A172 (cell line): Measurements from ENCODE around the genes CCDC196, PIGH and RDH11.

- RAMPAGE, long total RNA, result no peak
Observed at GRCh38 chr14:65077421-65077885, 24.9 kb downstream of the MAX start.

DNA sequence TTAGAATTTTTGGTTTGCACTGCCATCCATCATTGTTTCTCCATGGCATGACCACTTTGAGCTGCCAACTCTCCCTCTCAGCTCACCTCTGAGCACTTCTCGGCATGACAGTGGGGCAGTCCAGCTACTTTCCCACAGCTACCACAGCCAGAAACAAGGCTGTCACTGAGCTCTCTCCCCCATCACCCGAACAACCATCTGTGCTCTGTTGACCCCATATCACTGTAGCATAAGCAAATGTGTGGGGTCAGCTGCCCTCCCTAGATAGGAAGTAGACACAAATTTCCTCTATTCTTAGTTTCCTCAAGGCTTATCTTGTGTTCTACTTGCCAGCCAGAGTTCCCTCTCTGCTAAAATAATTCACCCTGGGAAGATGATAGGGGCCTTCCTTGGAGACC is 82.6 kb upstream of the FUT8 start:
- RAMPAGE, long total RNA, result no peak

DNA sequence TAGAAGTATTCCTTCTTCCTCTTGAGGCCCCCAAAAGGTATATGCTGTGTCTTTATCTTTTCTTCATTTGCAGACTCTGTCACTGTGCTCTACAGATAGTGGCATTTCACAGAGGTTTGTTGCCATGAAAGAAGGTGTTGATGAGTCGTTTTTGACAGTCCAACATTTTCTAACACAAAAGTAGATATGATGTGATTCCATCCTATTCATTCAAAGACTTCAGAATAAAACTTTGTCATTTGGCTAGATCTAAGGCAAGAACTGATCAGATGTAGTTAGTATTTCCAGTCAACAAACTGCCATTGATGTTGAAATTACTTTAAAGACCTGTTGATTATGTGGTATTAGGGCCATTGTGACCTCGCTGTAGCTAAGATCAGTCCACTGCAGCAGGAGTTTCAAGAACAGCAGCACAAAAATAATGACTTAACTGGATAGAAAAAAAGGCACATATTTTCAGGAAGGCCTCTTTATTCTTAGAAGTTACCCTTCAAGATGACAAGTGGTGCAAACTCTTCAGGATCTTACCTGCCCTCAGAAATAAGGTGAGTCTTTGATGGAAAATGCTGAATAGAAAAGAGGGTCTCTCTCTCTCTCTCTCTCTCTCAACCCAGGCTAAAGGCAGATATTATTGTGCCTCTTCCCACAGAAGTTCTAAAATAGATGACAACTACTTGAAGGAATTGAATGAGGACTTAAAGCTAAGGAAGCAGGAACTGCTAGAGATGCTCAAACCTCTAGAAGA is at the start of gene CCDC196:
Gene CCDC196, plus strand, starts transcription at position 364 of the 745 bp plus-strand sequence.
- RAMPAGE, long total RNA, result no peak

GRCh38 chr14:66649308-66650123 is 141.6 kb downstream of the GPHN start:
- RAMPAGE, long total RNA, result no peak

DNA sequence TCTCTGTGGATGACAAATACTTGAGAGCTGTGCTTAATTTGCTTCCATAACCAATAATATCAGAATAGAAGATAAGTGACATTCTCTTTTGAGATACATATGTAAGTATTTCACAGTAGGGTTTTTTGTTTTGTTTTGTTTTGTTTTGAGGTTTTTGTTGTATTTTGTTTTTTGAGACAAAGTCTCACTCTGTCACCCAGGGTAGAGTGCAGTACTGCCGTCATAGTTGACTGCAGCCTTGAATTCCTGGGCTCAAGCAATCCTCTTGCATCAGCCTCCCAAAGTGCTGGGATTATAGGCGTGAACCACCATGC is 41.9 kb upstream of the GARIN2 start:
- RAMPAGE, long total RNA, result no peak

- RAMPAGE, long total RNA, result no peak
Observed at GRCh38 chr14:67392978-67393400, 19.0 kb downstream of the PLEK2 start.

- RAMPAGE, long total RNA, result no peak
Observed at GRCh38 chr14:67416074-67416767, 4.3 kb upstream of the PLEK2 start.

- RAMPAGE, long total RNA, result no peak
Observed at GRCh38 chr14:67418912-67419226, 6.9 kb upstream of the PLEK2 start.

- RAMPAGE, long total RNA, result no peak
Observed at GRCh38 chr14:67427054-67427502, 15.1 kb upstream of the PLEK2 start.

DNA sequence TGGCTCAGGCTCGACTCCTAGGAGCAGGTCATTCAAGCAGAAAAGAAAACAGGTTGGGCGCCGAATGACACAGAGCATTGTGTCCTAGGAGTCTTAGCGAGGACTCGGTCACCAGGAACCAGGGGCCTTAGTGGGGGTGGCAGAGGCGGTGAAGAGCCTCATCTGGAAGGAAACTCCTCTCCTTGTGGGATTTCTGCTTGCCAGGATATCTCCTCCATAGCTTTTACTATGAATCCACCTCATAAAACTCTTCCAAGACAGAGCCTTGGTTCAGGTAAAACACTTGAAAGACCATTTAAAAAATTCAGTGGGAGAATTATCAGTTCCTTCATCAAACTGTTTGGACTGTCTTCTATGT is 699 bp downstream of the PLEKHH1 start:
- RAMPAGE, long total RNA, result no peak

DNA sequence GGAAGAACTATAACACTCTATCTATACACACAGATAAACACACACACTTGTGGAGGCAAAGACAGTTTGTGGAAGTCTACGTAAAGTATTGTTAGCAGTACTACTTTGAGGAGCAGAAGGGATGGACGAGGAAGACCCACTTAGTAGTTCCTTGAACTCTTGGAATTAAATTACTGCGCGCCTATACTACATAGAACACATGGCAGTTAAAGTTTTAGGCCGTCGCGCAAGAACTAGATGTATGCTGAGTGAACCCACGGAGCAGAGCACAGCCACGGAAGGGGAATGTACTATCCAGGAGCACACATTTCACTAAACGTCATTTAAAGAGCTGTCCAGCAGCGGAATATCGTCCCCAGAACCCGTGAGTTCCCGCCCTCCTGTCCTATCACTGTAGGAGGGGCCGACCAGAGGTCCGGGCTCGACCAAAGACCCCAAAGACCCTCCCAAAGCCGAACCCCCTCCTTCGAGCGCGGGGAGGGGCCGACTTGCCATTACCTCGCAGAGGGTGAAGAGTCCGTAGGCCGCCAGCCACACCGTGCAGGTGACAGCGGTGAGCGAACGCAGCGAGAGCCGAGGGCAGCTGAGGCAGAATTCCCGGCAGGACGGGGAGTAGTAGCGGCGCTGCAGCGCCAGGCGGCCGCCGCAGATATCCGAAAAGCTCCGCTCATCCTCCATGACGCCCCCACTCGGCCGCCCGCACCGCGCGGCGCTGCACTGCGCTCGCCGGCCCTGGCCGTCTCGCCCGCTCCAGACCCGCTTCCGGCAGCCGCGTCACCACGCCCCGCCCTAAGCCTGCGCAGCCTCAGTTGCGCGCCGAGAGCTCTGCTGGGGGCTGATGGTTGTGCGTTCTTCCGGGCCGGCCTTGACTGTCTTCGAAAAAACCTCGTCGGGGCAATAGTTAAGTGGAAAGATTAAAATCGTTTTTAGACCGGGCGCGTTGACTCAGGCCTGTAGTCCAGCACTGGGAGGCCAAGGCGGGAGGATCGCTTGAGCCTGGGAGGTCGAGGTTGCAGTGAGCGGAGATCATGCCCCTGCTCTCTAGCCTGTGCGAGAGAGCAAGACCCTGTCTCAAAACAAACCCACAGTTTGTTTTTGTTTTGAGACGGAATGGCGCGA is at the start of gene PIGH:
Gene PIGH, minus strand, starts transcription at position 743 of the 1,119 bp plus-strand sequence.
- RAMPAGE, long total RNA, result no peak

GRCh38 chr14:67695250-67696191 is at the start of gene RDH11:
TSS of gene RDH11 (minus strand) at chr14:67695764.
- RAMPAGE, long total RNA, result start-site peak on the minus strand at chr14:67695728-67695735, 164 and 123 reads in 2 replicates

DNA sequence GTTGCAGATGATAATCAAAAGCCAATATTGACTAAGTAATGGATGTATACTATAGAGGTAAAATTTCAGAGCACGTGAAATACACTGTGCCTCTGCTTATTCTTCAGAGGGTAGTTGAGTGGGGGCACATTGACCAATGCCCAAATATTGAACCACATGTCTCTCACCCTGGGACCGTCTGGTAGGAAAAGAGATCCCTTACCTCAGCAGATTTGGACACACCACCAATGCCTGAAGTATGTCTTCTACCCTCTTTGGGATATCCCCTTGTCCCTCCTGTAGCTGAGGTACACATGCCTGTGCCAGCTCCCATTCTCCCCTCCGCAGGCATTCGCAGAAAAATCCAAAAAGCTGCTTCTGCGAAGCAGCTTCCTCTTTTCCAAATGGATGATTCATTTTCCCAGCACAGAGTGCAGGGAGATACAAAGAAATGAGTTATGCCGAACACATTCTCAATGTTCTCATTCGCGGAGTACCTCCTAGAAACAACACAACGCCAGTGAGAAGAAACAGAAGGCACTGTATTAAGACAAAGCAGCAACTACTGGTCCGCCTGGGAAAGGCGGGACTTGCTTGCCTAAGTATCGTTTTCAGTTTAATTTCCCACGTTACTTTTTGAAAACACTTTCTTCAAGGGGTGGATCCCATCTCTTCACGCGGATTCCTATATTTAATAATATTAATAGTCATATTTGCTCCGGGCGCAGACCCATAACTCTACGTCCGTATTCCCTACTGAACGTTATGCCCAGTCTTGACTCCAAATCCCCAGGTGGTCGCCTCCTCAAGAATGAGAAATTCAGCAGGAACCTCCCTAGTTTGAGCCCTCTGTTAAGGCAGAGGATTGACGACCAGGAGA is 593 bp downstream of the ZFYVE26 start:
- RAMPAGE, long total RNA, result no peak

- RAMPAGE, long total RNA, result no peak
Observed at GRCh38 chr14:68011483-68012406, 192.2 kb downstream of the RAD51B start.

DNA sequence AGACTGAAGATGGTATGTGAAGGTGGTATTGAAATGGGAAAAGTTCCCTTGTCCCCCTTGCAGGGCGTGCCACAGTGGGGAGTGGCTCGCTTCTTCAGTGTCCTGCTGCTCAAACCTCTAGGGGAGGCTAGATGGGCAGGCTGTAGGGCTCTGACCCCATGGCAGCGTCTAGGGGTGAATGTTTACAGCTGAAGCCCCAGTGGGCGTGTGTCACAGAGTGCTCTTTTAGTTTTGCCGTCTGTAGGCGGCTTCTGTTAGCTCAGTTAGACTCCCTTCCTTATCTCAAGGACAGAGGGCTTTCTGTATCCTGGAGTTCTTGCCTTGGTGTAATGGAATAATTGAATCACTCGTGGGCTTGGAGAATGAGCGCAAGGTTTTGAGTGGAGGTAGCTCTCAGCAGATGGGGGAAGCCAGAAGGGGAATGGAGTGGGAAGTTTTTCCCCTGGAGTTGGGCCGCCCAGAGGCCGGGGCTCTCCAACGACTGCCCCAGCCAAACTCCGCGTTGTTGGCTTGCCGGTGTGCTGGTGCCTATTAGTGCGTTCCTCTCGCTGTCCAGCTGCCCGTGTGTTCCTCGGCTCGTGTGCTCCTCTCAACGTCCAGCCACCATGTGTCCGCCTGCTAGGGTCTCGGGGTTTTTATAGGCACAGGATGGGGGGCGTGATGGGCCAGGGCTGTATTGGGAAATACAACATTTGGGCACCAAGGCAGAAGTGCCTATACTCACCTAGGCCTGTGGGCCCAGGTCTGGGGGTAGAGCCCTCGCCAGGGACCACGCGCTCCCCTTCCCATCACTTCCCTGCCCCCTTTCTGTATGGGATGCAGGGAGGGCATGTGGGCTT is 266.4 kb downstream of the RAD51B start:
- RAMPAGE, long total RNA, result no peak

GRCh38 chr14:68099107-68100049 is 279.8 kb downstream of the RAD51B start:
- RAMPAGE, long total RNA, result no peak

DNA sequence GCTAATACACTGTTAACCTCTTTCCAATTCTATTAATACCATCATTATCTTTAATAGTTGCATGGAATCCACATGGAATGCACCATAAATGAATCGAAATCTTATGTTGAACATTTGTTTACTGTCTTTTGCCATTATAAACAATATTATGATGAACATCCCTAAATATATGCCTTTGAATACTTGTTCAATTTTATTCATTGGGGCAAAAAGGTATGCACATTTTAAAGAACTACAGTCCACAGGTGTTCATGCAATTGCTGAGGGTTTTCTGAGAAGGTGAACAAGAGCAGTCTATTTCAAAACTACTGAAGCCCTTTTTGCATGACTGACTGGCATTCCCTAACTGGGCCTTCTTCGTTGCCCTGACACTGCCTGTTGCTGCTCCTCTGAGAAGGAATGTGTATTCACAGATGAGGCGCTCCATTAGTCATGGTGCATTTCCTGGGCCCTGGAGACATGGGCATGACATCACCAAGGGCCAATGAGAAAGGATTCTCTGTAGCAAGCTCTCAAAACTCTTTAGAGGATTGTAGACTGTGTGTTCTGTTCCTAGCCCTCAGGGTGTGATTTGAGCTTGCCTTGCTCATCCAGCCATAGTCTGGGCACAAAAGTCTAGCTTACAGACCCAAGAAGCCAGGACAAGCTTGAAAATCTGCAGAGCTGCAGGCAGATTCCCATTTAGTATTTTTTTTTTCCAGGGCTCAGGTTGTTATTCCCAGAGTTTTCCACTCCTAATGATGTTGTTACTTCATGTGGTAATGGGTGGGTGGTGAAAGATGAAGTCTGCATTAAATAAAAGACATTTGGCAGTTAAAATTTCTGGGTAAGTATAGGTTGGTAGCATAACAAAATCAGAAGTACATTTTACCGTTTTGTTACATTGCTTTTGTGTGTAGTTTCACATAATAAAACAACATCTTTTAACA is 318.1 kb downstream of the RAD51B start:
- RAMPAGE, long total RNA, result no peak

GRCh38 chr14:68449359-68449963 is 343.4 kb downstream of the ZFP36L1 start:
- RAMPAGE, long total RNA, result no peak

DNA sequence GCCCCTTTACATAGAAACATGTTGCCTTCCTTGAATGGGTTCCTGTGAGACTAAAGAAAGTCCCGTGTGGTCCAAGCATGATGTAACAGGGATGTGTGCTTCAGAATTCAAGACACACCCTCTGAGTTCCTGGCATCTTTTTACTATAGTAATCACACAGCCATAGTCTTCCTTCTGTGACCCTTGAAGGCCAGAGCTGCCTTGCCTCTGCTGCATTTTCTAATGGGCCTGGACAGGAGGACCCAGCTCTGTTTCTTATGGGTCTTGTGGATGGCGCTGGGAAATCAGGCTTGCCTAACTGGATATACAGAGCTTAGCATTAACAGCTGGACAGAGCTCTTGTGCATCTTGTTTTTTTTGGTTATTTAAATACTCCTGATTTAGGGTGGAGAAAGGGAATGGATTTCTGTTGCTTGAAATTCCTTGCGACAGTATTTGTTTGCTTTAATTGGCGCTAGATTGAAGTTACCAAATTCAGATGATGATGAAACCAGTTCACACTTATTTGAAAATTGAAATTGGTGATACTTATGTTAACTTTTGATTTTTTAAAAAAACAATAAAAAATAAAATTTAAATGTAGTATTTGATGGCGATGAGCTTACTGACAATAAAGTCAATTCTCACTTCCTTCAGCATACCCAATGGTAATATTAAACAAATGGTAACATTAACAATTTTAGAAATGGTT is 340.9 kb downstream of the ZFP36L1 start:
- RAMPAGE, long total RNA, result no peak

GRCh38 chr14:68535208-68535876 is 257.5 kb downstream of the ZFP36L1 start:
- RAMPAGE, long total RNA, result no peak